Right atrium auricular region (tissue), 2 donors: Measurements from ENCODE around the genes TBC1D12 and TCTN3.

DNA sequence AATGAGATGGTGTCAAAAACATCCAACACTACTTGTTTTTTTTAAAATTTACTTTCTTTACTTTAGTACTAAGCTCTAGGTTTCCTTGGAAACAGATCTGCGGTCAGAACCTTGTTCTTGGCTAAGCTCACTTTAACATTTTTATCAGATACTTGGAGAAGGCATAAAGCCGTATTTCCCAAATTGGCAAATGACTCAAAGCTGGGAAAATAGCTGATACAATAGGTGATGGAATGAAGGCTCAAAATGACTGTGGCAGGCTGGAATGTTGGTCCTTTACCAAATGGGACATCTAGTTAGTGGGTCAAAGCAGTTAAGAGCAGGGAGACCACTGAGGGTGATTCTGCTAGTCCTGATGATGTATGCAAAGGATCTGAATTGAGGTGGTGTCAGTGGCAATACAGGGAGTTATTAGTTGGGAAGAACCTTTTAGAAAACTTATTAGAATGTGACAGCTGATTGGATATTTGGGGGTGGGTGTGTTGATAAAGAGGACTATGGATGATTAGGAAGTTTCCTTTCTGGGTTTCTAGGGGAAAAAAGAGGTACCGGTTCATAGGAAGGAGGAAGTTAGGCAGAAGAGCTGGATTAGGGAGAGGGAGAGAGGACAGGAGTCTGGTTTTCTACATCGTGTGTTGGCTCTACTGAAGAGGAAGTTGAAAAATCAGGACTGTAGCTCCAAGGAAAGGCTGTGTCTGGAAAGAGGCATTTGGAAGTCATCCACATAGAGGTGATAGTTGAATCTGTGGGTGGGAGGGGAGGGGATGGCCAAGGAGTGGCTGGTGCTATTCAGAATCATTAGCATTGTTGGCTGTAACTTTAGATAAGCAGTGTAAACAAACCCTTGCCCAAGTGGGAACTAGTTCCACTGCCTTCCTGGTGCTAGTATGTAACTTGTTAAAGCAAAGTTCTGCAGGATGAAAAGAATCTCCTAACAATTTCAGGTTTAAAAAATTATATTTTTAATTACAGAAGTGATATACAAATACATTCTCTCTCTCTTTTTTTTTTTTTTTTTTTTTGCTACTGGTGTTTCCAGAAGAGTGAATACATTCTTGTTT, 13.2 kb downstream of the PLCE1 start:
- PRO-cap, result bidirectional peak, plus-strand start at position 307 of the sequence, minus-strand start at position 134 of the sequence; unidirectional peak, minus-strand start at position 646 of the sequence
- RAMPAGE, long total RNA, 2 experiments, result no peak in any of the 2 experiments

- PRO-cap, result no peak
- RAMPAGE, long total RNA, 2 experiments, result no peak in any of the 2 experiments
These were observed 37.9 kb downstream of the PLCE1 start for GRCh38 chr10:94031496-94032223.

DNA sequence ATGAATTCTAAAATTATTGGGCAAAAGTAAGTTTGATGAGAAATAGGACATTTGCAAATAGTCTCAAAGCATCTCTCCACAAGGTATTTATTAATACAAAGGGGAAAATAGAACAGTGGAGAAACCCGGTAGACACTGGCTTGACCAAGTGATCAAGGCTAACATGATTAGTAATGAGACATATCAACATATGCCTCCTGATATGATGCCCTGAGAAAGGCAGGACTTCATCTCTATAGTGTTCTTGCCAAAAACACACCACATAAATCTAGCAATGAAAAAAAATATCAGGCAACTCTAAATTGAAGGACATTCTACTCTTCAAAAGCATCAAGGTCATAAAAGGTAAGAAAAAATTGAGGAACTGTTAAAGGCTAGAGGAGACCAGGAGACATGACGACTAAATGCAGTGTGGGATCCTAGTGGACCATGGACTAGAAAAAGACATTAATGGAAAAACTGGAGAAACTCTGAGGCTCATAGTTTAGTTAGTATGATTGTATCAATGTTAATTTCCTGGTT, 180.7 kb downstream of the PLCE1 start:
- PRO-cap, result no peak
- RAMPAGE, long total RNA, 2 experiments, result no peak in any of the 2 experiments

GRCh38 chr10:94402041-94403349, at the start of gene TBC1D12:
Gene TBC1D12, plus strand, starts transcription at chr10:94402541.
- PRO-cap, result bidirectional peak, plus-strand start at chr10:94402504, minus-strand start at chr10:94402384; unidirectional peak, plus-strand start at chr10:94402779
- RAMPAGE, long total RNA, 2 experiments, result no peak in any of the 2 experiments

DNA sequence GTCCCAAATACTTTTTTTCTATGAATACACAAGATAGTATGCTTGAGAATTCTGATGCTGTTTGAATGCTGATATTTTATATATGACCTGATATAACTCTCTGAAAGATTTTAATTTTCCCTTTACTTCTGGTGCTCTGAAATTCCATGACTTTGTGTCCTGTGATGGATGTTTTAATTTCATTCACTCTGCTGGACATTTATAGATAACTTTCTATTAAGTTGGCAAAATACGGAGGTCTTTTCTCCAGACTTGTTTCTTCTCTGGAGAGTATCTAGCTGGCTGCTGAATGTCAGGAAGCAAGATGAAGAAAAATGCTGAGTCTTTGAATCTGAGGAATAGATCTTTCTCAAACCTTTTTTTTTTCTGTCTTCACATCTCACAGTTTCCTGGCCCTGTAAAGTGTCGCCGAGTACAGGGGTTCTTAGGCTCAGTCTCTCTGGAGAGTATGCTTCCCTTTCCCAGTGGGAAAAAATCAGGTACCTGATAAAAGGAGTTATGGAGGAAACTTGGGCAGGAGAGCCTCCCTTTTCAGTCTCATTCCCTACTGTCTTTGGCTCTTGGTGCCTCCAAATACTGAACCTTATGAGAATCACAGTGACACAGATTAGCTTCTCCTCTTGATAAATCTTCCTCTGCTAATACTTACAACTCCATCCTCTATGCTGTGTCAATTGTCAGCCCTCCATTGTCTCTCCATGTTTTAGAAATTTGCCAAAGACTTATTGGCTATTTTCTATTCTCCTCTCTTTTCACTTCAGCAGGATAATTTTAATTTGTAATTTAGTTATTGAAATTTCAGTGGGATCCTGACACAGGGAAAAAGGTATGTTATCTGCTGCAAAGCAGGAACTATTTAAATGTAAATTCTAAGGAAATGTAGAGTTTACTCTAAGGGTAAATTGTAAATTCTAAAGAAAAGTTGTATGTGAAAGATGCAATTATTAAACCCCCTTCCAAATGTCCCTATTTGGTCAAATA, 24.7 kb downstream of the CYP2C8 start:
- PRO-cap, result no peak
- RAMPAGE, long total RNA, 2 experiments, result no peak in any of the 2 experiments

- PRO-cap, result no peak
- RAMPAGE, long total RNA, 2 experiments, result no peak in any of the 2 experiments
These were observed 6.2 kb downstream of the CYP2C8 start for GRCh38 chr10:95063110-95063503.

GRCh38 chr10:95070102-95070816, 962 bp upstream of the CYP2C8 start:
- PRO-cap, result no peak
- RAMPAGE, long total RNA, 2 experiments, result no peak in any of the 2 experiments

GRCh38 chr10:95071029-95071694, 1.9 kb upstream of the CYP2C8 start:
- PRO-cap, result no peak
- RAMPAGE, long total RNA, 2 experiments, result no peak in any of the 2 experiments

DNA sequence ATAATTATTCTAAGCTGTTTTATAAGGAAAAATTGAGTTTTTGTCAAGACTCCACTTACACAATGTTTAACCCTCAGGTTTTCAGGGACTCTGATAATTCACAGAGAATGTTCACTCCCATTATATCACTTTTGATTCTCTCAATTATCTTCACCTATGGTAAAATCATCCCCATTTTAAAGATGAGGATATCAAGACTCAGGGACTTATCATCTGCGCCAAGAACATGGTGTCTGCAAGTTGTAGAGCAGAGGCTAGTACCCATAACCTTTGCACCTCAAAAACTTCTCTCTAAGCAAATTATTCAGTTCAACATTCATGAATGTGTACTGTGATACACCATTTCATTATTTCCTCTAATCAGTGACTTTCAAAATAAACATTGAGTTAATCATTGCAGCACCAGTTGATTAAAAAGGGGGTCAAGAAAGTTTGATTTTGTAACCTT, 47.5 kb upstream of the CYP2C8 start:
- PRO-cap, result no peak
- RAMPAGE, long total RNA, 2 experiments, result no peak in any of the 2 experiments

DNA sequence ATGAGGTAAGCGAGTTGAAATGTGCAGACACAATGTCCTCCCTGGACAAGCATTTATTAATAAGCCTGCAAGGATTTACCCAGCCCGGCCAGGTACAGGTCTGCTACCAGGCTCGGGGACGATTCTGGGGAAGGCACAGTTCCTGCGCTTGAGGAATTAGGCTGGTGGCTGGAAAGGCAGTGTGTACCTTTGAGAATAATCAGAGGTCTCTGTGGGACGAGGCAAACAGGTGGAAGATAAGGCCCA, 1.7 kb downstream of the PDLIM1 start:
- PRO-cap, result bidirectional peak, plus-strand start at position 82 of the sequence, minus-strand start outside the sequence
- RAMPAGE, long total RNA, 2 experiments, result no peak in any of the 2 experiments

DNA sequence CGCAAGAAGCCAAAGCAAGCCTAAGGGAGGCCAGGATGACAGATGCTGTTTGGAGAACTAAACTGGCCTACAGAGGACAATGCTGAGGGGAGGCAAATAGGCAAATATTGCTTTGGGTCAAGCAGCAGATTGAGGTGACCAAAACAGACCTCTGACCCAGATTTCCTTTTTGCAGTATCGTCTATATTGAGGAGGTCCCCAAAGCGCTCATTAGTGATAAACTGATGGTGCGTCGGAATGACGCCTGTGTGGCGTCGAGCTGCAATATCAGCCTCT, 60.2 kb upstream of the PDLIM1 start:
- PRO-cap, result unidirectional peak, minus-strand start at position 179 of the sequence
- RAMPAGE, long total RNA, 2 experiments, result no peak in any of the 2 experiments

- PRO-cap, result unidirectional peak, plus-strand start at chr10:95412944
- RAMPAGE, long total RNA, 2 experiments, result no peak in any of the 2 experiments
These were observed 121.8 kb upstream of the PDLIM1 start for GRCh38 chr10:95412446-95413161.

GRCh38 chr10:95430381-95430813, 130.8 kb downstream of the SORBS1 start:
- PRO-cap, result bidirectional peak, plus-strand start at chr10:95430632, minus-strand start at chr10:95430630
- RAMPAGE, long total RNA, 2 experiments, result no peak in any of the 2 experiments

DNA sequence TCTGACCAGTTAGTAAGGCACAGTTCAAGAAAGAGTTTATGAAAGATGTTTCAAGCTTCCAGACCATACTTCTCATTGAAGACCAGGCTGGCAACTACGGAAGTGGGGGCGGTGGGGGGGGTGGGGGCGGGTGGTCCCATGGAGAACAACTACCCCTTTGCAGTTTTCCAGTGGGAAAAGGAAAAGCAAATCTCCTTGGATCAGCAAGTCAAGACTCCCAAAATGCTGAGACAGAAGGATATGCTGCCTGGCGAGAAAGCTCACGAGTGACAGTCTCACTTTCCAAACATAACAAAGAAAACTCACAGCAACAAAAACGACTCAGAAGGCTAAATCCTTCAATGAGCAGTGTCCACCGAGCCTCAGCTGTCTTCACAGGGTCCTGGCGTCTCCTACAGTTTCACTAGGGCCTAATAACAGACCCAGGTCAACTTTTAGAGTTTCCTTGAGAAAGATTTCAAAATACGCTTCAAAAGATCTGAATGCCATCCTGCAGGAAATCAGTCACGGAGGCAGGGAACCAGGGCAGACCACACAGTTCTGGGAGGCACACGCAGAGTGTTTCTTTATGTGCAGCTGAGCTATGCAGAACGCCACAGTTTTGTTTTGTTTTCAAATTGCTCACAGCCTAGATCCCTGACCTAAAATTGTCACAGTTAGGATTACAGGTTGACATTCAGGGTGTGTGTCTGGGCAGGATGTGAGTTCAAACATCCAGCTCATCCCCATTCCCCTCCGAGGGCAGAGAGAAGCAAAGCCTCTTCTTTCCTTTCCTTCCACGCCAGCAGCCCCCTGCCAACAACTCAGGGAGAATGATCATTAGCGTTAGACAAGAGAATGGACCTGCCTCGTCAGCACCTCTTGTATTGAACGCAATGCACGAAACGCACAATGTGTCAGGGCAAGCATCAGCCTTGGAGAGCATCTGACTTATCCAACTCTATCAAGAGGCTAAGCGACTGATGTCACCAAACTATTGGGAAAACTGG, 128.0 kb downstream of the SORBS1 start:
- PRO-cap, result bidirectional peak, plus-strand start at position 498 of the sequence, minus-strand start at position 378 of the sequence
- RAMPAGE, long total RNA, 2 experiments, result no peak in any of the 2 experiments

GRCh38 chr10:95462969-95463990, 97.9 kb downstream of the SORBS1 start:
- PRO-cap, result no peak
- RAMPAGE, long total RNA, 2 experiments, result no peak in any of the 2 experiments

- PRO-cap, result no peak
- RAMPAGE, long total RNA, 2 experiments, result no peak in any of the 2 experiments
These were observed 89.5 kb downstream of the SORBS1 start for GRCh38 chr10:95471489-95472232.

- PRO-cap, result no peak
- RAMPAGE, long total RNA, 2 experiments, result no peak in any of the 2 experiments
These were observed 85.2 kb downstream of the SORBS1 start for GRCh38 chr10:95475712-95476663.

DNA sequence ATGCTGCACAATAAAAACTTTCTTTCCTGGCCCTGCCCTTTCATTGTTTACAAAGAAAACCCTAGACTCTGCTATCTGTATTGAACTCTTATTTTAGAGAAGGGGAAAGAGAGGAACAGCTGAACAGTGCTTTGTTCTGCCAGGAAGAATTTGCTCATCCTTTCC, 2.1 kb downstream of the SORBS1 start:
- PRO-cap, result bidirectional peak, plus-strand start at position 91 of the sequence, minus-strand start at position 86 of the sequence
- RAMPAGE, long total RNA, 2 experiments, result no peak in any of the 2 experiments

GRCh38 chr10:95693416-95694354, at the start of gene TCTN3:
Gene TCTN3, minus strand, starts transcription at chr10:95693927.
- PRO-cap, result unidirectional peak, minus-strand start at chr10:95693871; unidirectional peak, minus-strand start at chr10:95693954
- RAMPAGE, long total RNA, 2 experiments, result no peak in any of the 2 experiments

DNA sequence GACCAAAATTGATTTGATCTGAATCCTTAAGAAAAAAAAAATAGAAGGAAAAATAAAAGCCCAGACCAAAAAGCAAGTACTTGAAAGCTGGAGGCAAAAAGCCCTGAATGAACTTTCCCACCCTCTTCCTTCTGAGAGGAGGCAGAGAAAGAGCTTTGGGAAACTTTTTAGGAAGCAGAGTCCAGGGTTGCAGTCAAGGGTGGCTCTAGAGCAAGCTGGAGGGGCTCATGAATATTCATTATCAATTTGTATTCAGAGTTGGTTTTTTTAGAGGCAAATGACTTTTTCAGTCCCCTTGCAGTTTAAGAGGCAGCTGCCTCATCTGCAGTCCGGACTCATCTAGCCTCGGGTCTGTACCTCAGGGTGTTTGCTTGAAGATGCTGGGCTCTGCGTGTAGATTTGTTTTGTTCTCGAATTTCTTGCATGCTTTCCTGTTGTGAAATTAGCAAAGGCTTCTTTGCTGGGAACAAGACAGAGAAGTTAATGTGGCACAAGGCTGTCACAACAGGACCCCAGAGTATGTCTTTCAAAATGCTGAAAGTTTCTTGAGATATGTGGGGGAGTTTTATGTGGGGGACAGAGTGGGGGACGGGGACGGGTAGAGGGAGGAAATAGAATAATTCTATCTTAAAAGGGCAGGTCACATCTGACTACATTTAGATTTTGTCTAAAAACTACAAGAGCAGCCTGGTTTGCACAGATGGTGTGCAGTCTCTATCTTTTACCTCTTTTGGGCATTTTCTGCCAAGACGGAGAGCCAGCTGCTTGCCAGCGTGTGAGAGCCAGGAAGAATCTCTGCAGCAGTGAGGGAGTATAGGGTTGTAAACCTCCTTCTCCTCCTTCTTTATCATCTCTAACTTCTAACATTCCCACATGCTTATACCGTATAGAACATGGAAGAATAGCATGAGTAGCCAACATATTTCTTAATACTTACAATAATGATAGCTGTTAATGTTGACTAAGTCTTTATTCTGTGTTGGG, 589 bp downstream of the ENTPD1 start:
- PRO-cap, result bidirectional peak, plus-strand start at position 305 of the sequence, minus-strand start at position 147 of the sequence; bidirectional peak, plus-strand start at position 332 of the sequence, minus-strand start at position 347 of the sequence; bidirectional peak, plus-strand start at position 469 of the sequence, minus-strand start at position 379 of the sequence
- RAMPAGE, long total RNA, 2 experiments, result no peak in any of the 2 experiments